Colic lymph node (tissue), 1 donor: Measurements from ENCODE around the genes RABEP2, CD19 and SPNS1.

DNA sequence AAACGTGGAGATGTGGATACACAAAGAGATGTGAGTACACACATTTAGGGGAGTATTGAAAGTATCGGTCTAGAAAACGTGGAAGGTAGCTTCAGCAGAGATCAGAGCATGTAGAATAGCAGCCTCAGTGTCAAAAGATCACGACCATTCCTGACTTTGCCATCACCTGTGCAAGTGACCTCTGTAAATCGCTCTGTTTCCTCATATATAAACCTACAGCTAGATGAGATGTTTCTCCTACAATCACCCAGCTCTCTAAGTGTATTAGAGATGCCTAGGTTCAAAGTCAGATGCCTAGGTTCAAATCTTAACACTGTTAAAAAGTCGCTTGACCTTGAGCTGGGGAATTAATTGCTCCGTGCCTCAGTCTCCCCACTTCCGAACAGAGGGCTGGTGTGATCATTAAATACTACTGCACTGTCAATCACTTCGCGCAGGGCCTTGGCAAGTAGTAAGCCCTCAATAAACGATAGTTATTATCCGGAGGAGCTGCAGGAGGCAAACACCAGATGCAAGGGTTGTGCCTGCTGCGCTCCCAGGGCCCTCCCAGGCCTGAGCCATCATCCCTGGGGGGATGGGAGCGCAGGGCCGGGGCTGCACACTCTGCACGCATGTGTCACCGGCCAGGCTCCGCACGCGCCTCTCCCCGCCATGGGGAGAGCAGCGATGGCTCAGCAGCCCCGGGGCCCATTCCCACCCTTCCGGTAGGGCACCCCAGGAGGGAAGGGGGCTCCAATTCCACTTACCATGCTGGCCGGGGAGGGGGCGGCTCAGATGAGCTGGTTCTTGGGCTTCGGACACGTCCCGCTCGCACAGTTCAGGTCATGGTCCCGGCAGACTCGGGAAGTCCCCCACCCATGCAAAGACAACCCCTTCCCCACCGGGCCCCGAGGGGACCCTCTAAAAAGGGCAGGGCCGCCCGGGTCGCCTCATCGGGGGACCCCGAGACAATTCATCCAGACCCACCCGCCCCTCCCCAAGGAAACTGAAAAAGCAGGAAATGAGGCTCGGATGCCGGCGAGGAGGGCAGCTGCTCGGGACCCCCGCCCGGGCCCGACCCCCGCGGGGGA, 810 bp downstream of the XPO6 start:
- PRO-cap = bidirectional peak, plus-strand start at position 612 of the sequence, minus-strand start at position 644 of the sequence

DNA sequence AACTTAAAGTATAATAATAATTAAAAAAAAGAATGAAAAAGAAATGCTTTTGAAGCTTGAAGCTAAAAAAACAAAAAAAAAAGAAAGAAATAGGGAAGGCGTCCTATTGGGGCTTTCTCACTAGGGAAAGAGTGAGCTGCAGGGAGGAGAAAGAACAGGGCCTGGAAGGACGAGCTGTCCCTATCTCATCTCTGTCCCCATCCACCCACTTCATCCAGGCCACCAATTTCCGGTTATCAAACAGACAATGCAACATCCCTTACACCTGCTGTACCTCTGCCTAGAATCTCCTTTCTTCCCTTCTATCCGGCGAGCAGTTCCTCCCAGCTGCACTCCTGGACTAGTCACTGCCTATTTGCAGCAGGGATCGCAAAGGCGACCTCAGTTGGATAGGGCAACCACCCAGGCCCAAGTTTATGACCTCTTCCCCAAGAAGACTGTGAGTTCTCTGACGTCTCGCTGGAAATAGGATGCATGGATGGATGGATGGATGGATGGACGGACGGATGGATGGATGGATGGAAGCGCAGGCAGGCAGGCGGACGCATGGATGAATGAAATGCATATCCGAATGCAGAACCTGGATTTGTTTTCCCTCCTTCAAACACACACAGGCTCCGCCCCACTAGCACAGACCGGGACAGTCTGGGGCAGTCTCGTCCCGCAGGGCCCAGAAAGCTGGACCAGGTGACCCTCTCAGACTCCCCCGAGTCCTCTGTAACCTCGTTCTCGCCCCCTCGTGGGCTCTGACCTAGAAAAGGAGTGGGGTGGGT, 646 bp upstream of the SBK1 start:
- PRO-cap = no peak

DNA sequence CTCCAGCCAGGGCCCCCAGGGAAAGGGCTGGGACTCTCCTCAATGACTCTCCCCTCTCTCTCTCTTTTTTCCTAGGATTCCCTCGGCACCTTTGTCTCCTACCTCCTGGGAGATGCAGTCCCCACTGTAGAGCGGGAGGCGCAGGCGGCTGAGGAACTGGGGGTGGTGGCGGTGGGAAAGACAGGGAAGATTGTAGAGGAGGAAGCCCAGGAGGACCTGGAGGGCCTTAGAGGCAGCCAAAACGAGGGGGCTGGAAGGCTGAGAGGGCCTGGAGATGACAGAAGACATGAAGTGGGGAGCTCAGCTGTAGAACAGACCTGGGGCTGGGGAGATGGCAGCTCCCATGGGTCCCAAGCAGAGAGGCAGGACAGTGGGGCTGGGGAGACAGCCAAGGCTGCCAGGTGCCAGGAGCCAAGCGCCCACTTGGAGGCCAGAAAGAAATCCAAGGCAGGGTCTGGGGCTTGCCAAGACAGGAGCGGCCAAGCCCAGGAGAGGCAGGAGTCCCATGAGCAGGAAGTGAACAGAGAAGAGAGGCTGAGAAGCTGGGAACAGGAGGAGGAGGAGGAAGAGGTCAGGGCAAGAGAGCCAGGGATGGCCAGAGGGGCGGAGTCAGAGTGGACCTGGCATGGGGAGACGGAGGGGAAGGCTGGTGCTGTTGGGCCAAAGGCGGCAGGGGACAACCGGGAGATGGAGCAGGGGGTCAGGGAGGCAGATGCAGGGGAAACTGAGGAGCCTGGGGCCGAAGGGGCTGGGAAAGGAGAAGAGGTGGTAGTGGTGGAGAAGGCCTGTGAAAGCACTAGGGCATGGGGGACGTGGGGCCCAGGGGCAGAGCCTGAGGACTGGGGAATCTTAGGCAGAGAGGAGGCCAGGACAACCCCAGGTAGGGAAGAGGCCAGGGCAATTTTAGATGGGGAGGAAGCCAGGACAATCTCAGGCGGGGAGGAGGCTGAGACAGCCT, 860 bp downstream of the APOBR start:
- PRO-cap = no peak

- PRO-cap = no peak
These were observed 4.5 kb downstream of the APOBR start for GRCh38 chr16:28498932-28499381.

GRCh38 chr16:28532189-28532771, 6.5 kb downstream of the NUPR1 start:
- PRO-cap = no peak

DNA sequence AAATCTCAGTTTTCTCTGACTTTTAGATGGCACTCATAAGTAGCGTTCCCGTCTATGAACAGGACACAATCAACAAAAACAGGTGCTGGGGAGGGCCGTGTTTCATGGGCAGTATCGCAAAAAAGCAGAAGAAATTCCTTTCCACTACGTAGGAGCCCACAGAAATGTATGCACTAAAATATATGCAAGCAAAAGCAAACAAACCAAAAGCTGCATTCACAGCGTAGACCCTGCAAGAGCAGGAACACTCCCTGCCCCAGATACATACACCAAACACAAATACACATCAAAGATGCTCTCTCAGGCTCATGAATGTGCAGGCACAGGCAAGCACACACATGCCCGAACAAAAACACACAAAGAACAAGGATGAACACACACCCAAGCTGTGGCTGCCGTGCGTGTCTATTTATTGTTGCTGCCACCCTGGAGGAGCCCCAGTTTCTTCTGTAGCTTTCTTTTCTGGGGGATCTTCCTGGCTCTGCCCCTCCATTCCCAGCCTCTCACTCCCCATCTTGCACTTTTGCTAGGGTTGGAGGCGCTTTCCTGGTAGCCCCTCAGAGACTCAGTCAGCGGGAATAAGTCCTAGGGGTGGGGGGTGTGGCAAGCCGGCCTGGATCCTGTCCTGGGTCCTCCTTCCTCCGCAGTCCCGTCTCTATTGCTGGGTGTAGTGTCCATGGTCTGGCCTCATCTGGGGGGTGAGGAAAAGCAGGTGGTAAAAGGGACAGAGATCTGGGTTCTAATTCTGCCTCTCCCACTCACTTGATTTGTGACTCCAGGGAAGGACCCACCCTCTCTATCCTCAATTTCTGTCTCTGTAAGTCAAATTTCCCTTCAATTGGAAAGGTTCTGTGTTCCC, 1.6 kb downstream of the NUPR1 start:
- PRO-cap = no peak

DNA sequence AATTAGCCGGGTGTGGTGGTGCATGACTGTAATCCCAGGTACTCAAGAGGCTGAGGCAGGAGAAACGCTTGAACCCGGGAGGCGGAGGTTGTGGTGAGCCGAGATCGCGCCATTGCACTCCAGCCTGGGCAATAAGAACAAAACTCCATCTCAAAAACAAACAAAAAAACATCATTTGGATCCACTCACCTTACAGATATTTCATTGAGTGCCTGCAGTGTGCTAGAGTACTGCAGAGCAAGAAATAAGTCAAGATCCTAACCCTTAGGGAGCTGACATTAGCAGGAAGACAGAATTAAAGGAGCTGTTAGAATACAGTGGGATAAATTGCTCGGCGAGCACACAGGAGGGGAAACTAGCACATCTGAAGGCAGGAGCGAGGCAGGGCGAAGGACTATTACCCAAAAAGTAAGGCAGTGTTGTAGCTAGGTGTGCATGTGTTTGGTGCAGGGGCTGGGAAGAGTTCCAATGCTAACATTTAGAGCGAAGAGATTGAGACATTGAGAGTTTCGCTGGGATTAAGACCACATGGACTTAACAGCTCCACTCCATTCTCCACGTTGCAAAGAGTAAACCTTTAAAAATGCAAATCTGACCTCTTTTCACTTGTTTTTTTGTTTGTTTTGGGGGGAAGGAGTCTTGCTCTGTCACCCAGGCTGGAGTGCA, 1.9 kb upstream of the ATXN2L start:
- PRO-cap = no peak

GRCh38 chr16:28833871-28835043, 11.5 kb downstream of the ATXN2L start:
- PRO-cap = no peak

DNA sequence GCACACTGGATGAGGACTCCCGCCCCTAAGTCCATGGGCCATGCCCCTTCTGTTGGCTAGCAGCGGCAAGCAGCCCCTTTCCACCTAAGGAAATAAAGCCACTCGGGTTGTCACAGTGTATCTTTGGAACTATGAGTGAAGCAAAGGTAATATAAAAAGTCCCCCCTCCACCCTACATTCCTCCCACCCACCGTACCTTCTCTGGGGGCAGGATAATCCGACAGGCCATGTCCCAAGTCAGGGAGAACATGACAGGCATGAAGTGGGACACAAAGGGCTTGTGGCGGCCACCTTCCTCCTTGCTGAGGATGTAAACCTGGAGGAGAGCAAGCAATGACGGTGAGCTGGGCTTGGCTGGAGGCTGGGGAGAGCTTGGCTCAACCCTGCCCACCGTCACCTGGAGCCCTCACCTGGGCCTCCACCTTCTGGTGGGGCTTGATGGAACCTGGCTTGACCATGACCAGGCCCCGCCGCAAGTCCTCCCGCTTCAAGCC, 2.6 kb downstream of the TUFM start:
- PRO-cap = no peak

DNA sequence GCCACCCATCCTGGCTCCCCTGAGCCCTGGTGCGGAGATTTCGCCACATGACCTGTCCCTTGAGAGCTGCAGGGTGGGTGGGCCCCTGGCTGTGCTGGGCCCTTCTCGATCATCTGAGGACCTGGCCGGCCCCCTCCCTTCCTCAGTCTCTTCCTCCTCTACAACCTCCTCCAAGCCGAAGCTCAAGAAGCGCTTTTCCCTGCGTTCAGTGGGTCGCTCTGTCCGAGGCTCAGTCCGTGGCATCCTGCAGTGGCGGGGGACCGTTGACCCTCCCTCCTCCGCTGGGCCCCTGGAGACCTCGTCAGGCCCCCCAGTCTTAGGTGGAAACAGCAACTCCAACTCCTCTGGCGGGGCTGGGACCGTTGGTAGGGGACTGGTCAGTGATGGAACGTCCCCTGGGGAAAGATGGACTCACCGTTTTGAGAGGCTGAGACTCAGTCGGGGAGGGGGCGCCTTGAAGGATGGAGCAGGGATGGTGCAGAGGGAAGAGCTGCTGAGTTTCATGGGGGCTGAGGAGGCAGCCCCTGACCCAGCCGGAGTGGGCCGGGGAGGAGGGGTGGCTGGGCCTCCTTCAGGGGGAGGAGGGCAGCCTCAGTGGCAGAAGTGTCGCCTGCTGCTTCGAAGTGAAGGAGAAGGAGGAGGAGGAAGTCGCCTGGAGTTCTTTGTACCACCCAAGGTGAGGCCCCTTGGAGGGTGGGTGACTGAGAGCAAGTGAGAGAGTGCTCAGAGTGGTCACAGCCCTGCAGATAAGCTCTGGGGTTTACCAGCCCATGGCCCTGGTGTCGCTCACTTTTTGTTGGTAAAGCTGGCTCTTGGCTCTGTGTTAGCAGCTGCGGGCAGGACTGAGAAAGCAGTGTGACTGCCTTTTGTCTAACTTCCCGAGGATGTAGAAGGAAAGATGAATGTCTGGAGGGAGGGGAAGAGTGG, 3.0 kb downstream of the SH2B1 start:
- PRO-cap = no peak

- PRO-cap = bidirectional peak, plus-strand start at chr16:28925030, minus-strand start at chr16:28924701; bidirectional peak, plus-strand start at chr16:28925379, minus-strand start at chr16:28925194
These were observed at the start of gene RABEP2 for GRCh38 chr16:28924389-28925312. Gene RABEP2 (minus strand): TSS chr16:28925238.

DNA sequence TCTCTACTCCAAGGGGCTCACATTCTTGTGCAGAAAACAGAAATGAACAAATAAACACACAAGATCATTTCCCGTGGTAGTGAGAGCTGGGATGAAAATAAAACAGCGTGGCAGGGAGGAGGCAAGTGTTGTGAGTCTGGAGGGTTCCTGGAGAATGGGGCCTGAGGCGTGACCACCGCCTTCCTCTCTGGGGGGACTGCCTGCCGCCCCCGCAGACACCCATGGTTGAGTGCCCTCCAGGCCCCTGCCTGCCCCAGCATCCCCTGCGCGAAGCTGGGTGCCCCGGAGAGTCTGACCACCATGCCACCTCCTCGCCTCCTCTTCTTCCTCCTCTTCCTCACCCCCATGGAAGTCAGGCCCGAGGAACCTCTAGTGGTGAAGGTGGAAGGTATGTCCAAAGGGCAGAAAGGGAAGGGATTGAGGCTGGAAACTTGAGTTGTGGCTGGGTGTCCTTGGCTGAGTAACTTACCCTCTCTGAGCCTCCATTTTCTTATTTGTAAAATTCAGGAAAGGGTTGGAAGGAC, at the start of gene CD19:
Gene CD19, plus strand, starts transcription at position 271 of the 524 bp plus-strand sequence.
- PRO-cap = bidirectional peak, plus-strand start at position 276 of the sequence, minus-strand start at position 156 of the sequence

DNA sequence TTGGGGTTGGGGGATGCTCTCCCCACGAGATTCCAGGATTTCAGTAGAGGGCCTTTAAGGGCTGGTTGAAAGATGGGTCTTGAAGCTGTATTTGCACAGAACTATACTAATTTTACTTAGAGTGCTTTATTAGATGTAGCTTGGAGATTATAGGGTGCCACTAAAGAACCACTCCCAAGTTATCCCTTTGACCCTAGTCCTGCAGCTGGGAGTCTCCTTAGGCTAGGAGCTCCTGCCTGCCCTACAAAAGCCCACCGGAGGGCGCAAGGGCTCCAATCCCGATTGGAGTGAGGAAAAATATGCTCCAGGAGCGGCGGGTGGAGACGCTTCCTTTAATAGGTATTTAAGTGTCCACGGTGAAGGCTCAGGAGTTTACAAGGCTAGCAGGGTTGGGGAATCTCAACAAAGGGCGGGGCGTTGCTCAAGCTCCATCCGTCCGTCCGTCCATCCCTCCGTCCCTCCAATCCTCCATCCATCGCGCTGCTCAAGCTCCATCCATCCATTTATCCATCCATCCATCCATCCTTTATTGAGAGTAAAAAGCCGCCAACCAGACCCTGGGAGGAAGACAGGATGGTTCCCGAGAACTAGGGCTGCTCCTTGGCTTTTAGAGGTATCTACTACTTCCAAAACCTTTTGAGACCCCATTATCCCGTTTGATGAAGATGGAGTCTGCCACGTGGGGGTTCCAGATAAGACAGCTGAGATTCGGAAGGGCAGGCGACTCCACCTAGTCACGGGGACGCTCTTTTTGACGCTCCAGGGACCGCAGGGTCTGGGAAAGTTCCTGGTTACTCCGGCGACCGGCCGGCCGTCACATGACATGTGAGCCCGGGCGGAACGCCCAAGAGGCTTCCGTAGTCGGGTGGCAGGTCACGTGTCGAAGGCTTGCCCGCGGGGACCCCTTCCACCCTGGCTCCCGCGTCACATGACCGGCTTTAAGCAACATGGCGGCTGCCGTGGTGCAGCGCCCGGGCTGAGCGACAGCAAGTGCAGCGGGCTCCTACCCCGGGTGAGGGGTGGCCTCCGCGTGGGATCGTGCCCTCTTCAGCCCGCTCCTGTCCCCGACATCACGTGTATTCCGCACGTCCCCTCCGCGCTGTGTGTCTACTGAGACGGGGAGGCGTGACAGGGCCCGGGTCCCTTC, at the start of gene SPNS1:
Gene SPNS1, plus strand, starts transcription at position 927 of the 1,147 bp plus-strand sequence.
- PRO-cap = bidirectional peak, plus-strand start at position 929 of the sequence, minus-strand start at position 820 of the sequence

DNA sequence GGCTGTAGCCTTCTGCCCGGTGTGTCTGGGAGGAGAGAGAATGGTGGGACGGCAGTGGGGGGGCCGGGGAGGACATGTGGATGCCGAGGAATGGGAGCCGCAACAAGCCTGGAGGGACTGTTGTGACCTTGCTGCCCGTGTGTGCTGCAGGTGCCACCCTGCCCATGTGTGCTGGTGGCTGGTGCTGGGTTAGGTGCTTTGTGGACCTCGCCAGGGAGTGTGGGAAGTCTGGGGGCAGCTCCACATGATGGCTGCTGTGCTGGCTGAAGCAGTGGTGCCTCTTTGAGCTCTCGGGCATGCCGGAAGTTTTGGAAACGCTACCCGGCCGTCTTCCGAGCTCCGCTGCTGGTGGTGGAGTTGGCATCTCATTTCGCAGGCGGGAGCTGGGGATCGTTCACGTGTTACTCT, 132.2 kb downstream of the LAT start:
- PRO-cap = no peak

DNA sequence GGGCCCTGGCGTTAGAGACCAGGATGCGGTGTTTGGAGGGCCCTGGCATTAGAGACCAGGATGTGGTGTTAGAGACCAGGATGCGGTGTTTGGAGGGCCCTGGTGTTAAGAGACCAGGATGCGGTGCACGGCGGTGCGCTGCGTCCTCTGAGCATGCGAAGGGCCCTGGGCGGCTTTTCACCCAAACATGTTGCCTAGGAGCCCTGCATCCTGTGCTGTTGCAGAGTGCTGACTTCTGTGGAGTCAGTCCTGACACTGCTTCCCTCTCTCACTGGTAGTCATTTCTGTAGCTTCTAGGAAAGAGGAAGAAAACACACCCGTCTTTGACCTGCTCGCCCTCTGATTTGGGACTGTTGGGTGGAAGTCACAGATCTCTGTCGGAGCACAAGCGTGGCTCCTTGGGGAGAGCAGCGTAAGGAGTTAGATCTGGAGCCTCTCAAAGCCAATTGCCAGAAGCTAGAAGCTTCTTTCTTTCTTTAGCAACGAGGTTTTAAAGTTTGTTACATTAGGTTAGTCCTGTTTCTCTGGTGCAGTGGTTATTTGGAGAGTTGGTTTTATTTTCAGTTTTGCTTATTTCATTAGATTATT, 141.3 kb downstream of the LAT start:
- PRO-cap = no peak

- PRO-cap = no peak
These were observed 144.6 kb downstream of the LAT start for GRCh38 chr16:29129506-29129894.

- PRO-cap = no peak
These were observed 145.3 kb downstream of the LAT start for GRCh38 chr16:29130067-29130660.

DNA sequence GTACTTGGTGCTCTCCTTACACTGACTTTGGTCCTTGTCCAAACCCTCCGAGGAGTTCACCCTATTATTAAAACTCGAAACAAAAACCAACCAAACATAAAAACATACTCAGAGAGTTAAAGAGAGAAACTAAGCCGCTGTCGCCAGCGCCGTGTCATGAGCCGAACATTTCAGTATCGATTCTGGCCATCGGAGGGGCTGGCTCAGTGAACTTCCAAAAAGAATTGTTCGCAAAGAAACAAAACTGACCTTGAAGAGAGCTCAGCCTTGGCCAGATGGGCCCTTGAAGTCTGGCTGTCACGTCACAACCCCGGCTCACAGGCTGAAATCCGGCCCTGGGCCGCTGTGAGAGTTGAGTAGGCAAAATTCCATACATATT, 174.6 kb downstream of the LAT start:
- PRO-cap = no peak

GRCh38 chr16:29255983-29256357, 150.5 kb downstream of the NPIPB11 start:
- PRO-cap = no peak

- PRO-cap = no peak
These were observed 134.8 kb downstream of the NPIPB11 start for GRCh38 chr16:29271679-29272063.